ENCODE measurements around a stretch of chr10.

DNA sequence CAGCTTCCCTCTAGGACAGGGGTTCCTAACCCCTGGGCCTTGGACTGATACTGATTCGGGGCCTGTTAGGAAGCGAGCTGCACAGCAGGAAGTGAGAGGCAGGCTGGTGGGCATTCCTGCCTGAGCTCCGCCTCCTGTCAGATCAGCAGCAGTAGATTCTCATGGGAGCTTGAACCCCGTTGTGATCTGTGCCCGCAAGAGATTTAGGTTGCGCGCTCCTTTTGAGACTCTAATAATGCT is 227.0 kb downstream of the CCDC3 start:
- PRO-cap = no peak

- PRO-cap = no peak
Measured at GRCh38 chr10:12785313-12785834, 216.1 kb downstream of the CCDC3 start.

GRCh38 chr10:12897448-12898344 is 103.8 kb downstream of the CCDC3 start:
- PRO-cap = no peak

DNA sequence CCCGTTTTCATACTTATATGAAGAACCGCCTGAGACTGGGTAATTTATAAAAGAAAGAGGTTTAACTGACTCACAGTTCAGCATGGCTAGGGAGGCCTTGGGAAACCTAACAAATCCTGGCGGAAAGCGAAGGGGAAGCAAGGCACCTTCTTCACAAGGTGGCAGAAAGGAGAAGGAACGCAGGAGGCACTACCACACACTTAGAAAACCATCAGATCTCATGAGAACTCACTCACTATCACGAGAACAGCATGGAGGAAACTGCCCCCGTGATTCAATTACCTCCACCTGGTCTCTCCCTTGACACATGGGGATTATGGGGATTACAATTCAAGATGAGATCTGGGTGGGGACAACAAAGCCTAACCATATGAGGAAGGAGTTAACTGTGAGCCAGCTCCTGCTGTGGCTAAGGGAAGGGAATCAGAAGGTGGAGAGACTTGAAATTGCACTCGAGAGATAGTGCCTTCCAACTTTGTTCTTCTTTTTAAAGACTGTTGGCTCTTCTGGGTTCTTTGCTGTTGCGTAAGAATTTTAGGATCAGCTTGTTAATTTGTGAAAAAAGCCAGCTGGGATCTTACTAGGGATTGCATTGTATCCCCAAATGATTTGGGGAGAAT is 20.9 kb downstream of the OPTN start:
- PRO-cap = no peak

GRCh38 chr10:13158148-13159031 is 3.0 kb upstream of the MCM10 start:
- PRO-cap = no peak

DNA sequence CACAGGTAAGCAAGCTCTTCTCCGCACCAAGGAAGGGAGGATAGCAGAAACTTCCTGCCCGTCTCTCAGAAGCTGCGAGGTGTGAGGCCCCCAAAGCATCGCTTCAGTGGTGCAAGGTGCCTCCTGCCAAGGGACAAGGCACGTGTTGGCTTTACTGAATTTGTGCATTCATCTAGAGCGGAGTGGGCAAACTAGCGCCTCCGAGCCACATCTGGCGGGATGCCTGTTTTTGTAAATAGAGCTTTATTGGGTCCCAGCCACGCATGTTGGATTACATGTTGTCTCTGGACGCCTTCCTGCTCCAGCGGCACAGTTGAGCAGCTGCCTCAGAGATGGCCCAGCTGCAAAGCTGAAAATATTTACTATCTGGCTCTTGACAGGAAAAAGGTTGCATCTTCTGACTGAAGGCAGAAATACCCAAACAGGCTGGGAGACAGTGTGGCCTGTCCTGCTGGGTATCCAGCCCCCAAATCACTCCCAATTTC is 27.6 kb downstream of the PHYH start:
- PRO-cap = no peak

DNA sequence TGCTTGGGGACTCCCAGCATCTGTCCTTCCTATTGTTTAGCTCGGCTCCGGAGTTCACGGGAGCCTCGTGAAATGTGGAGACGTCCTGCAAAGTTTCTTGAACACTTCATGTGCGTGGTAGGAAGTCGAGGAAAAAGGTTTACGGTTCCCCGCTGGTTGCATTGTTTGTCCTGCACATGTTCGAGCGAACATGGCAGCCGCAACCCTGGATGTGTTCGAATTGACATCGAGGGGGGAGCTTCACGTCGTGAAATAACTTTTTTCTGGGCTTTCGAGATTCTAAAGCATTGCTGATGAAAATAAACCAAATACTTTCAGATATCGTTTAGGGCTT is 567 bp upstream of the SEPHS1 start:
- PRO-cap = bidirectional peak, plus-strand start outside the sequence, minus-strand start at position 213 of the sequence

- PRO-cap = no peak
Measured at GRCh38 chr10:13480877-13481216, 48.0 kb downstream of the BEND7 start.

DNA sequence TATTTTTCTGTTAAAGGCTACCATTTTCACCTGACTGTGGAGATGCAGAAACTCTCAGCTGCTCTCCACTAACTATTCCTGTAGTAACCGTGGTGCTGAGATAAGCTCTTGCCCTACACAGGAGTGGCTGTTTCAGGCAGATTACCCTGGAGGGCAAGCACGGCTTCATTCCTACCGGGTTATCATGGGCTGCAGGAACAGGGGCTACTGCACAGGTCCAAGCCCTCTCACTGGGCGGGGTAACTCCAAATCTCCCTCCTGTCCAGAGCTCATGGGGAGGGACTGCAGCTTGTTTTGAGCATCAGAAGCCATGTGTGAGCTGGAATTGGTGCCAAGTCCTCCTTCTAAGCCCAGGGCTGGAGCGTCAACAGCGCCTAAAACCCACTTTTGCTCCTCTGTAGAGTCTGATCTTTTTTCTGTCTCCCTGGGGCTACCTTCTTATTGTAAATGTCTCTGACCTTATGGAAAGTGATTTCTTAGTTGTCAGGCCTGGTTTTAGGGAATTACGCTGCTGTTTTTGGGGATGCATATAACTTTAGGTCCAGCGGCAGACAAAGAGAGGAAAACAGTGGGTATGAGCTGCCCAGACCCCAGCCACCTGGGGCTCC is 119.1 kb downstream of the PRPF18 start:
- PRO-cap = no peak

DNA sequence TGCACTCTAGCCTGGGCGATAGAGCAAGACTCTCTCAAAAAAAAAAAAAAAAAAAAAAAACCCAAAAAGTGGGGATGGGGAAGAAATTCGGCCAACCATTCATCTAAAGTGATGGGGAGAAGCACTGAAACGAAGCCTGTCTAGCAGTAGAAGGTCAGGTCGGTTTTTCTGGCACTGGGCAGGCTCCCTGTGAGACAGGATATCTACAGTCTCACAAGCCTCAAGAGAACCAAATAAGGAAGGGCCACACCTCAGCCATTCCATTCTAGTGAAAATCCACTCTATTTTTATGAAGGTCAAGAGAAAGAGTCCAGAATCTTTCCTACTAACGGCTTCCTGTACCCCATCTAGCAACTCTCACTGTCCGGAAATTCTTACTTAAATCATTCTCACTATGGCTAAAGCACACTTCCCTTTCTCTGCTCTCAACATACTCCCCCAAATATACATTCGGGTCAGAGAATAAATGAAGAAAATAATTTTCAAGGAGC is 267.1 kb downstream of the PRPF18 start:
- PRO-cap = no peak

DNA sequence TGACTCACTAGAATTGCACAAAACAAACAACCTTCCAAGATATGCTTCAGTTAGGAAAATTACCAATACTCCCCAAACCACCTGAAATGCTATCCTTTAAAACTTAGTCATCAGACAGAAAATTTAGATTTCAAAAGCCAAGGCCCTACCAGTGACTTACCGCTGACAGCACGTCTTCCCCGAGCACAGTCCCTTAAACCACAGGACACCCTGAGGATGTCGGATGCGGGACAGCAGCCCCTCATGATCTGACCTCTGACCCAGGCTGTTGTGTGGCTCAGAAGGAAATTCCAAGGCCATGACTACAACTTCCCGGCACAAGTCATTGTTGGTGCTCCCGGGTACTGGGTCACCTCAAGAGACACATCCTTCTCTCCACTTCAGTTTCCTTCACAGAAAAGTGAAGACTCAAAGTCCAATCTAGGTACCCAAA is 279.4 kb downstream of the PRPF18 start:
- PRO-cap = no peak

DNA sequence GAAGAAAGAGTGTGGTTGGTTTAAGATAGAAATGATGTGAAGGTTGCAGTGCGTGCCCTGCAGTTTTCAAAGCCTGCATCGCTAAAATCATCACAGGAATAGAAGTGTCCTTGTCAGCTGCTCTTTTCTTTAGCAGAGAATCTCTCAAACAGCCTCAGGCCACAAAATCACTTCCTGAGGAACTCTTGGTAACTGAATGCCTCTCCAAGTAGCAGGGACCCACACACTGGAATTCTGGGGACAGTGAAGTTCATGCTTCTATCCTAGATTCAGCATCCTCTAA is 307.1 kb downstream of the FRMD4A start:
- PRO-cap = no peak

GRCh38 chr10:14074566-14074859 is 256.2 kb downstream of the FRMD4A start:
- PRO-cap = no peak

DNA sequence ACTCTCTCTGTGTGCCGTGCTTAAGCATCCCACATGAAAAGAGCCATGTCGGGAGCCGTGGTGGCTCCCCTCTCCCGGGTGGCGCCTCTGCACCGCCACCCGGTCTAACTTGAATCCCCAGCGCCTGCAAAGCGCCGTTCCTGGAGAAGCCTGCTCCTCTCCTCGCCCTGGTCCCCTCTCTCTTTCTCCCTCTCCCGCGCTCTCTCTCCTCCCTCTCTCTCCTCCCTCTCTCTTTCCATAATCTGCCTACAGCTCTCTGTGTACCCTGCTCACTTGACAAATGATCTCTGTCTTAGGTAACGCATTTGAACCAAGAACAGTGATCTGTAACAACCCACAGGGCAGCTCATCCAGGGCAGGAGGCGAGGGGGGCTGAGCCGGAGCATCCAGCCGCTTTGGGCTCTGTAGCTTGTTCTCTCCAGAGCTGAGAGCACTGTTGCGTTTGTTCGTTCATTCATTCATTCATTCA is 156.6 kb downstream of the FRMD4A start:
- PRO-cap = no peak

- PRO-cap = no peak
Measured at GRCh38 chr10:14185415-14186032, 145.2 kb downstream of the FRMD4A start.

- PRO-cap = no peak
Measured at GRCh38 chr10:14591372-14591785, 183.3 kb downstream of the FAM107B start.

DNA sequence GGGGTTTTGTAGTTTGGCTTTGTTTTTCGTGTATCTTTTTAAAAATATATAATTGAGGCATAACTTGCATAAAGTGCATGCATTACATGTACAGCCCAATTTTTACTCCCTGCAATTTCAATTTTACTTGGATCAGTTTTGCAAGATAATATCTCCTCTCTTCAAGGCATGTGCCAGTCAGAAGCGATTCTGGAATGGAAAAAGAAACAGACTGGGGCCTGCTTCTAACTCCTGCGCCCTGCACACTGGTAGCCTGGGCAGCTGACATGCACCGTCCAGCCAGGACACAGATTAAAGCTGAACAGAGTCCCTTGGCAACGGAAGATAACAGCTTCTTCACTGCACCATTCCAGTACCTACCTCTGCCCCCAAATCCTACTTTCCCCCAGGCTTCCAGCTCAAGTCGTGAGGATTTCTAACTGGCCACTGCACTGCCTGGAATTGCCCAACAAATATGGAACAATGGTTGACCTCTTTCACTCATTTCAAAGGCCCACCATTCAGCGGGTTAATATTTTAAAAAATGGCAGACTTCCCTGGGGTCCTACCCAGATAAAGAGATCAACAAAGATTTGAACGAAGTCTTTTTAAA is 182.1 kb downstream of the FAM107B start:
- PRO-cap = no peak

DNA sequence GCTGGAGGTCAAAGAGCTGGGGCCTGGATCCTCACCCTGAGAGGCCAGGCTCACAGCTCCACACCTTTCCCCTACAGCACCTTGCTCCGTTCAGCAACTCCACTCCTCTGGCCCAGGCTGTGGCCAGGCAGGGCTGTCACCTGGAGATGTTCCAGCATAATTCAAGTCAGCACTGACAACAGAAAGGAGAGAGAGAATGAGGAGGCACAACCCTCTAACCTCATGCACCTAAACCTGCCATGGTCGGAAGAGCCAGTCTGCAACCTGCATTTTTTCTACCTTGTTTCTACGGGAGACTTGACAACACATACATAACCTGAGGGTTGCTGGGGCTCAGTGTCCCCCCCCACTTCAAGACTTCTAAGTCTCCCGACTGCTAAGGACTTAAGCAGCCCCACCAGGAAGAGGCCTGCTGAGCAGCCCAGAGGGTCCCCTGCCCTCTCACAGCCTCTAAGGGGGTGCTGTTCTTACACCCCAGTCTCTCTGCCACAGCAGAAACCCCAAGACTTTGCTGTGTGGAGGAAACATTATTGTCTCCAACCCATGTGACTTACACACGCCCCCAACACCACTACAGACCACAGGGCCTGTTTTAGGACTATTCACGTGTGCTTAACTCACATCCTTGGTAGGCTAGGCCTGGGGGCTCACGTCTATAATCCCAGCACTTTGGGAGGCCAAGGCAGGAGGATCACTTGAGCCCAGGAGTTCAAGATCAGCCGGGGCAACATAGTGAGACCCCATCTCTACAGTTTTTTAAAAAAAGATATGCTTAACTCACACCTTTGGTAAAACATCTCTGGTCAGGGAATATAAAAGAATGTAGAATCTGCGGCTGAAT is 175.6 kb downstream of the FAM107B start:
- PRO-cap = no peak

DNA sequence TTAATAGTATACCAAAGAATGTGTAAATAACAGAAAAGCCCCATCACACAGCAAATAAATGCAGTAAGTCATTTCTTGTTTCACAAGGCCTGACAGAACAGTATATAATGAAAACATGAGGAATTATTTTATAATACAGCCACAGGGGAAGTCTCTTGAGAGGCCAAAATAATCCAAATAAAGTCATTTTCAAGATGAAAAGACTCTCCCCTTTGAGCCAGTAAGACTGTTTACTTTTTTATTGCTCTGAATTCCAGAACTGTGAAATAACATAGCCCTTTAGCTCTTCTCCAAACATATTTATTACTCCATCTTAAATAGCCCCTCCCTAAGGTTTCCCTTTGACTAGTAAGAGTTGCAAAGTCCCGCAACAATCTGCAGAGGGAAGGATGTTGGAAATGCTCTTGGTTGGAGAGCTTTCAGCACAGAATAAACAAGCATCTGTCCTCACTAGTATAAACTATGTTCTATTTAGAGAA is 104.3 kb downstream of the FAM107B start:
- PRO-cap = no peak

- PRO-cap = no peak
Measured at GRCh38 chr10:14748474-14748773, 26.3 kb downstream of the FAM107B start.